Bile duct (tissue), 1 donor: ENCODE measurements around a stretch of chr3.

- PRO-cap, result no peak
Observed at GRCh38 chr3:69087437-69087804, 2.7 kb downstream of the ARL6IP5 start.

DNA sequence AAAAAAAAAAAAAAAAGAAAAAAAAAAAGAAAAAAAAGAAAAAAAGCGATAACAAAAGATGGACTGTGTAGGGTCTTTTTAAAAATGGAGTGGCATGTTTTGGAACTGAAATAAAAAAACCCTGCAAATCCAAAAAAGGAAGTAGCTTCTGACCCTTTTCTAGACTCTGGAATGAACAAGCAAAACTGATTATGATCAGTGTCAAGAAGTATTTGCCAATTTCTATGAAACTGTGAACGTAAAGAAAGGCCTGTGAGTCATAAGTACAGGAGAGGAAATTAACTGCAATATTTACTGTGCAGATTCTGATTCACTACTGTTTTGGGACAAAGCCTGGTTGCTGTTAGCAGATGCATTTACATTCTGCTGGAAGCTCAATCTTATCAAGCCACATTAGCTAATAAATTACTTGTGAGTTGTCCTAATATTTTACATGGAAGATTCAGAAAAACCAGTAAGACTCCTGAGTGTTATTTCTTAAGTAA lies 90.0 kb upstream of the LMOD3 start:
- PRO-cap, result bidirectional peak, plus-strand start at position 316 of the sequence, minus-strand start at position 162 of the sequence

DNA sequence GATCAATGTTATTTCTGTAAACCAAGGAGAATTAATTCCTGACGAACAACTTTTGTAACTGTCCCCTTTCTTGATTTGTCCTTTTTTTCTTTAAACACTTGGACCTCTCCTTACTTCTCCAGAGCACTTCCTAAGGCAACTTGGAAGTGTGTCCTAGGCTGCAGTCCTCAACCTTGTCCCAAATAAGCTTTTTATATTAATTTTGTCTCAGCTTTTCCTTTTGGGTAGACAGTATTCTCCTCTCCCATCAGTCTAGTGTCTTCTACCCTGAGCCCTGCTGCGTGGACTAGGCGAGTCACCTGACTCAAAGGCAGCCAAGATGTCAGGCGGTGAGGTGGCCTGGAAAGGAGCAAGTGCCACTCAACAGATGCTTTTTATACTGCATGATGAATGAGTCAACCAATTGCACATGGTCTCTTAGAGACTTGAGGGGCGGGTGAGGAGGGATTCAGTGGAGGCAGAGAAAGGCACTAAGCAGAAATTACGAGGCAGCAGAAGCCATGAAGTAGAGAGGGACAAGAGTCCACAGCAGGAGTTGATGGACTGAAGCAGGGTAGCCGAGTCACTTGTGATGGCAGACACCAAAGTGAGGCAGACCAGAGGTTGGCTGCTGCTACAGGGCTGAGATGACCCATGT lies 95.9 kb downstream of the FRMD4B start:
- PRO-cap, result no peak

GRCh38 chr3:69746064-69746539 lies 6.8 kb downstream of the MITF start:
- PRO-cap, result no peak

DNA sequence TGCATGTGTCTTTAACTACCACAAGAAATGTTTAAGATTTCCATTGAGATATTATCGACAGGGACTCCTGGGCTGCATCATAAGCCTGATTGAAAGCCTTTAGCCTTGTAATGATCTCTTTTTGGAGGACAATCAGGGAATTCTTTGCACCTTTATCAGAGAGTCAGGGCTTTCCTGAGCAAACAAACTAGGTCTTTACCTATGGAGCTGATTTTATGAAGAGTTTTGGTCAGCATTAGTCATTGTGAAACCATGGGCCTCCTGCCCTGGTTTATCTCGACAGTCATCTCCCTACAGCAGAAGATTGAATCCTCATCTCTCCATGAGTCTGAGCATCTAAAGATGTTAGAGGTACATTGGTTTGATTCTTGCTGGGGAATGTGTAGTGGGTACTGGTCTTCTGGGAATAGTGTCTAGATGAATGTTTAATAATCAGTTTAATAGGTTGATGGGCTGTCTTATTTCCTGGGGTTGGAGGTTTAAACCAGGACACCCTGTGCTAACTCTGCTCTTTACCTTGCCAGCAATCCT lies 23.2 kb downstream of the MITF start:
- PRO-cap, result no peak

- PRO-cap, result no peak
Observed at GRCh38 chr3:71048789-71049467, 534.6 kb downstream of the FOXP1 start.

DNA sequence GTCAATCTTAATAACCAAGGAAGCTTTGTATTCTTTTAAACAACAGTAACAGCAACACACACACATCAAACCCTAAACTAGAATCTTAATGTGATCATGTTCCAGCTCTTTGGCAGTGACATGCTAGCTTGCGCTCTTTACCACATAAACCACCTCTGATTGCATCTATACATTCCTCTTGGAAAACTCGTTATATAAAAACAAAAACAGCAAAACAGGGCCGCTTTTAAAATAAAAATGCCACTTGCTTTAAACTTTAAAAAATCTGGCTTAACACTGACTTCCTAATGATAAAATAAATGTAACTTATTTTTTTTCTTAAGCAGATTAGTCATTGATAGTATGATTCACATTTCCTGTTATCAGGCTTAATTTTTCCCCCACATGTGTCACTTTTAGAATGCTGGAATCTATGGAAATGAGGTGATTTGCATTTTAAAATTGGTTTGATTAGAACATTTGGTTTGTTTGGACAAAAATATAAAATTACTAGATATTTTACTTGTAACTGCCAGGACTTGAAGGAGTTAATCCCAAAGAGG lies 520.1 kb downstream of the FOXP1 start:
- PRO-cap, result no peak

DNA sequence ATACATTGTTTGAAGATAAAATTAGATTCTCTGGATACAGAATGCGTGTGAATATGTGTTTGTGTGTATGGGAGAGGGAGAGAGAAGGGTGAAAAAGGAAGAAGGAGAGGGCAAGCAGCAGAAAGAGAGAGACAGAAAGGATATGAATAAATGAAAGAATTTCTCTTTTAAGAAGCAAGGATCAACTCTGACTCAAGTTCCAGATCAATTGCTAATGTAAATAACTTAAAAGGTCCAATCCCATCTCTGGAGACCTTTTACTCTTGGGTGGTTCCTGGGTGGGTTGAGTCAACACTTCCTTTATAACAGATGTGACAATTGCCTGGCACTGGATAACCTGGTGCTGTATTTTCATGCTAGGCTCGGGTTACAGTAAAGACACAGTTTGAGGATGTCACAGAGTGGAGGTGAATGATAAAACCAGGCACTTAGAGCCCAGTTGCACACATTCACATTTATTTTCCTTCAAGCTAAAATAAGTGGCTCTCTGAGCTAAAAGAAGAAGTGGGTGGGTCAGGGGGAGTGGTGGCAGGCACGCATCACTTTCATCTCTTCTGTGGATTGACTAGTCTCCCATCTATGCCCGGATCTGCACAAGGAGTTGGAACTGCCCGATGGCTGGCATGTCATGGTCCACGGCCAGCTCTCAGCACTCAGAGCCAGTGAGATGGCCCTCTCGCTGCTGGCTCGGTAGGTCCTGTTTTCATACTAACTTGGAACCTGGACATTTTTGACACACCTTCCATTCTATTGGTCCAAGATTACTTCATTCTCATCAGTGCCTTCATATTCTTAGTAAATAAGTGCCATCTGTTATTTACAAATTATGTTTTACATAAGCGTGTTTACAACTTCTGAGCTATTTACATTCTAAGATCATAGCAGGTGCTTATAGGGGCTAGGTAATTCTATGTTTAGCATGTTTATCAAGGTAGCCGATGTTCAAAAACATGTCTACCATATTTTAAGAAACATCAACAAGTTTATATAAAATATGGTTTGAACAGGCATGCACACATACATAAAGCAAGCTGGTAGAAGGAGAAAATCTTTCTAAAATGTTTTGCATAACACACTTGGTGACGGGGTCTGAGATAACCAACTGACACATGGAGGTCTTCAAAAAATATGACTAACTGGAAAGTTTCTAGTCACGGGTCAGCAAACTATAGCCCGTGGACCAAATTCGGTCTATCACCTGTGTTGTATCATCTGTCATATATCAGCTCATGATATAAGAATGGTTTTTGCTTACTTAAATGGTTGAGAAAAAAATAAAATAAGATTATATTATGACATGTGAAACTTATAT lies 465.6 kb downstream of the FOXP1 start:
- PRO-cap, result no peak

GRCh38 chr3:71127267-71128275 lies 456.0 kb downstream of the FOXP1 start:
- PRO-cap, result no peak

DNA sequence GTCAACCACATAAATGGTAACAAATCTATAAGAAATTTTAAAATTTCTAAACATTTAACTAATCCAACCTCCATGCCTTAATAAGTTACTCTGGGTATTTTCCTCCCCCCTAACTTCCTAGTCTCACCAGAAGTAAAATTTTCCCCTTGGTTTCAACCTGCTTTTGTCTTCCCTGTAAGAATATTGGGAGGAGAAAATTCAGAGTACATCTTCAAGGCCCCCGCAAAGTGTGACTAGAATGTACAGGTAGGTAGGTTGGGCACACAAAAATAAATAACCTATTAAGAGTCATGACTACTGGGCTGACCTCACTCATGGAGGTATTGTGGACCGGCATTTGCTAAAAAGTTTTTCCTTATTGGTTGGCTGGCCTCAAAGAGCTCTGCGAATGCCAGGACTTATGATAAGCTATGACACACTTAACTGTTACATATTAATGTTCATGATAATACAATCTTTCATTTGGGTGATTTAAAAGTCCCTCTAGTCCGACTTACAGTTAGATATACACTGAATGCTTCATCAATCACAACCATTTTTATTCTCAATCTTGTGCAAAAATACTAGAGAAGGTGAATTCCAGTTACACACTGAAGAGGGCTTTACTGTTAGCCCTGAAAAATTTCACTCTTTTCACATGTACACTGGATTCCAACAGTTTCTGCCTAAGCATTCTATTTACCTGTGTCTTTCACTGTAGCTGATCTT lies 329.3 kb downstream of the FOXP1 start:
- PRO-cap, result no peak

DNA sequence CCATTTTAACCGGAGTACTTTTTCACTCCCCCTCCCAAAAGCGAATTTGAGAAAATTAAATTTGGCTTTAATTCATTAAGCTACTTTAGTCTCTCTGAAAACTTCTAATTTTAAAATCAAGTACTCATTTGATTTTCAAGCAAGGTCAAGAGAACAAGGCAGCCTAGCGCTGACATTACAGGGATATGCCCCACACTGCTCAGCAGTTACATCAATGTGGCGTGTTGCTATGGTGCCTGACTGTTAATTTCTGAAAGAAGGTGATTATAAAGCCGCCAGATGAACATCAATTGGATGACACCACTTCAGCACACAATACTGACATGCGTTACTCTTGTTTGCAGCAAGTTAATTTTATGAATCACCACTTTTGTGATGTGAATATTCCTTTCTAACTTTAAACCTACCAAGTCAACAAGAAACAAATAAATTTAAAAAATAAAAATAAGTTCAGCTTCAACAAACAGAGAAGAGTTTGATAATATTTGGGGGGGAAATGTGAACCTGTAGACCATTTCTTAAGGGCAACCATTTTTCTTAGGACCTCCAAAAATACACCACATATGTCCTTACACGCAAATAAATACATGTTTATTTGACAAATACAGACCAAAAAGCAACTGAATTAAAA lies 284.3 kb downstream of the FOXP1 start:
- PRO-cap, result no peak

- PRO-cap, result no peak
Observed at GRCh38 chr3:71423097-71424031, 160.2 kb downstream of the FOXP1 start.

- PRO-cap, result no peak
Observed at GRCh38 chr3:71455966-71456563, 127.5 kb downstream of the FOXP1 start.

- PRO-cap, result no peak
Observed at GRCh38 chr3:71478545-71479218, 104.8 kb downstream of the FOXP1 start.

DNA sequence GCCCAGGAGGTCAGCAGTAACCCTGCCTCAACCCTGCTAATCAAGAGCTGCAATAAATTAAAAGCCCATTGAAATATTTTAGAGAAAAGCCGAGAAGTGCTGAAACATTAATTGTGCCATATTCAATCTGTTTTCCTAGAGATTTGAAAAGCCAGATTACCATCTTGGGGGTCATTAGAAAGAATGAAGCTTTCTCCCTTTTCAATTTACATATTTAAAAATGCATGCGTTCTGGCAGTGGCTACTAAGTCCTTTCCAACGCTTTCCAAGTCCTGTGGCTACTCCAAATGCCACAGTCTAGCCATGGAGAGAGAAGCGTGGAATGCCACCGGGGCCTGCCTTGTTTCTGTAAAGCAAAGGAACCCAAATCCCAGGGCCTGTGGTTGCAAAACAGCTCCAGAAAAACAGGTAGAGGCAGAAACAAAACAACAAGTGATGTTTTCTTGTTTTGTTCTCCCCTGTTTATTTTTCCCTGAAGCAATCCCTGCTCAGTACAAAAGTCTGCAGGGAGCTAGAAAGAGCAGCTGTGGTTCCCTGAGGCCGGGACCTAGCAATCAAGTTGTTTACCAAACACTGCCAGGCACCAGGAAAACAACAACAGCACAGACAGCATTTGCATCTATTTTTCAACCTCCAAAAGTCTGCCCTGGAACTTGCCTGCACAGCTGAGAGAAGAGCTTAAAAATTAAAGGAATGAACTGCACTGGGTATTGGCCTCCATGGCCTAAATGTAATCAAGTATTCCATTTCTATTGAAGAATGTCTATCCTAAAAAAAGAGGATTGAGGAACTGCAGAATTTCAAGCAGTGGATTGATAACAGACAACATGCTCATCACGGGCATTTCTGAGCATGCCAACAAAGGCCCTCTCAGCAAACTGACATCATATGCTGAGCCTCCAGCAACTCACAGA lies 85.5 kb downstream of the FOXP1 start:
- PRO-cap, result no peak

DNA sequence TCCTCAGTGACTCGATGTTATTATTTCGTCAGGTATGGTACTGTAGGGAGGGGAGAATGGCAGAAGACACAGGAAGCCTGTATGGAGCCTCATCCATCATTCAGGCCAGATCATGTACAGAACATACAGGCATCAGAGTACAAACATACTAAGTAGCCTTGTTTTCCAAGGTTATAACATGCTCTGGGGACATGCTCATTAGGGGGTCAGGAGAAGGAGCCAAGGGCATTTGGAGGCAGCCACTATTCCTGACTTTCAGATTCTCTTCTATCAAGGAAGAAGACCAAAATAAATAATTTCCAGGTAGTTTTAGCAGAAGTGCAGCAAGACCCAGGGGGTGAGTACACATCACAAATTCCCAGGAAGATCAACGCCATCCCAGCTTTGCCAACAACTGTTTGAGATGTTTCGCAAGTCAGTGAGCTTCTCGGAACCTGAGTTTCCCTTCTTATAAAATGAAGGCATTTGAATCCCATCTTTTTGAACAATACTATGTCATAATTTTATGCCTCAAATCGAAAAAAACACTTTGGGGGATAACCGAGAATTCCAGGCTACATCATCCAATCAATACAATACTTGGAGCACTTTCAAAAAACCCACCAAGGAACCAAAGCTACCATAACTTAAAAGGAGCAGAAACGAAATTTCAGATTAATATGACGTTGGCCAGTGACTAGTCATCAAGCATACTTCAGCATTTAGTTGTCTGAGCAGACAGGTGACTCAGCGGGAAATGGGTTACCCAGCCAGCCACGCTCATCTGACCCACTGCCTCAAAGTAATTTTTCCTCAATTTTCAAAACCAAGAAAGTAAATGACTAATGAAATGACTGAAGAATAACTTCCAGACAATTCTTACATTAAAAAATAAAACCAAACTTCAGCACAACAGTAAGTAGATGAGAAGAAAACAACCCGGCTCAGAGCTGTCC lies 79.6 kb downstream of the FOXP1 start:
- PRO-cap, result no peak

GRCh38 chr3:71658098-71658588 lies 67.1 kb downstream of the EIF4E3 start:
- PRO-cap, result no peak

GRCh38 chr3:71694907-71695555 lies 30.2 kb downstream of the EIF4E3 start:
- PRO-cap, result no peak

DNA sequence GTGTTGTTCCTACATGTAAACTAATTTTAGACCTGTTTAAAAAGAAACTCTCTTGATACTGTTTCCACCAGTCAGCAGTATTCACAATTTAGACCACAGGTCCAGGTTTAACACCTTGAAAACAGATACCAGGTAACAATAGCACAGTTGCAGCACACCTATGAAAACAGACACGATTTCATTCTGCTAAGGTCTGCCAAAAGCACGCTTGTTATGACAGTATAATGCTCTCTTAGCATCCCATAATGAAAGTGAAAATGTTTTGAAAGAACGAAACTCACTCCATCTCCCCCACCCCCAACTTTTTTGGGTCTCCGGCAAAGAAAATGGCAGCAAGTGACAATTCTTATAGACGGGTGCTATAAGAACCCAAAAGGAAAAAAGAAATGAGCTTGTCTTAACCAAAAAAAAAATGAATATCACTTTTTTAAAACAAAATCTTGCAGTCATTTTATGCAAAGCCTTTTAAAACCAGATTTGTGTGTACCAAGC lies 1.6 kb downstream of the EIF4E3 start:
- PRO-cap, result no peak

GRCh38 chr3:71724522-71724852 lies 715 bp downstream of the EIF4E3 start:
- PRO-cap, result unidirectional peak, plus-strand start at chr3:71724654